Measurements from ENCODE around the genes RAB5A and KAT2B.

- PRO-cap, result no peak
Measured at GRCh38 chr3:16906677-16907154, 22.0 kb downstream of the PLCL2 start.

GRCh38 chr3:16924028-16924302, 39.2 kb downstream of the PLCL2 start:
- PRO-cap, result unidirectional peak, minus-strand start at chr3:16924127

GRCh38 chr3:17136259-17136639, 251.5 kb downstream of the PLCL2 start:
- PRO-cap, result no peak

GRCh38 chr3:18223384-18224056, 201.6 kb downstream of the SATB1 start:
- PRO-cap, result no peak

- PRO-cap, result no peak
Measured at GRCh38 chr3:18443351-18444424, 18.5 kb upstream of the SATB1 start.

- PRO-cap, result no peak
Measured at GRCh38 chr3:18694156-18694532, 269.0 kb upstream of the SATB1 start.

DNA sequence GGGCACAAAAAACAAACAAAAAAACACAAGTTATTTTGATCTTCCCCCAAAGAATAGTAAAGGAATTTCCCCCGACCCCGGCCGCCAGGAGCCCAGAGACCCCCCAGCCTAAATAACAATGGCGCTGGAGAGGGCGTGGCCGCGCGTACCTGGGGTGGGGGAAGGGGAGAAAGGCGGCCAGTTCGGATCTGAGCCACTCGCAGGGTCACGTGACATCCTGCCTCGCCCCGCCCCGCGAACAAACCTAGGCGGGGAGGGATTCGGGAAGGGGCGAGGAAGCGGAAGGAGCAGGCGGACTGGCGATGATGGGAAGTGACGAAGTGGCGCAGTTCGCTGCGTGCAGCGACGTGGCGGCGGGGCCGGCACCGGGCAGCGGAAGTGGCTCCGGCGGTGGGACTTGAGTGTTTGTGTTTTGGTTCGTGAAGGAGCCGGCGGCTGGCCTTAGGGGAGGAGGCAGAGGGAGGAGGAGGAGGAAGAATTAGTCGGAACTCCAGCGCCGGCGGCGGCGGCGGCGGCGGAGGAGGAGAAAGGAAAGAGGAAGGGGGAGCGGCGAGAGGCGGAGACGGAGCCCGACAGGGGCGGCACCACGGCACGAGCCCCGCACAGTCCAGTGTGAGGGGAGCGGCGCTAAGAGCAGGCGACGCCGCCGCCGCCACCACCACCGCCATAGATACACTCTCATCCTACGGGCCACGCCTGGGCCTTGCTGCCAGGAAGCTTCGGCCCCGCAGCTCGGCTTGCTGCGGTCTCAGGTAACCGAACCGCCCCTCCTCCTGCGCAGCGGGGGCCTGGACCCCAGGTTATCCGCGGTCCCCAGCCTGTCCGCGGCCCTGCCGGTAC, at the start of gene RAB5A:
Gene RAB5A, plus strand, starts transcription at position 328 of the 840 bp plus-strand sequence.
- PRO-cap, result bidirectional peak, plus-strand start at position 610 of the sequence, minus-strand start at position 211 of the sequence

GRCh38 chr3:19987440-19987890, 24.6 kb downstream of the PP2D1 start:
- PRO-cap, result no peak

DNA sequence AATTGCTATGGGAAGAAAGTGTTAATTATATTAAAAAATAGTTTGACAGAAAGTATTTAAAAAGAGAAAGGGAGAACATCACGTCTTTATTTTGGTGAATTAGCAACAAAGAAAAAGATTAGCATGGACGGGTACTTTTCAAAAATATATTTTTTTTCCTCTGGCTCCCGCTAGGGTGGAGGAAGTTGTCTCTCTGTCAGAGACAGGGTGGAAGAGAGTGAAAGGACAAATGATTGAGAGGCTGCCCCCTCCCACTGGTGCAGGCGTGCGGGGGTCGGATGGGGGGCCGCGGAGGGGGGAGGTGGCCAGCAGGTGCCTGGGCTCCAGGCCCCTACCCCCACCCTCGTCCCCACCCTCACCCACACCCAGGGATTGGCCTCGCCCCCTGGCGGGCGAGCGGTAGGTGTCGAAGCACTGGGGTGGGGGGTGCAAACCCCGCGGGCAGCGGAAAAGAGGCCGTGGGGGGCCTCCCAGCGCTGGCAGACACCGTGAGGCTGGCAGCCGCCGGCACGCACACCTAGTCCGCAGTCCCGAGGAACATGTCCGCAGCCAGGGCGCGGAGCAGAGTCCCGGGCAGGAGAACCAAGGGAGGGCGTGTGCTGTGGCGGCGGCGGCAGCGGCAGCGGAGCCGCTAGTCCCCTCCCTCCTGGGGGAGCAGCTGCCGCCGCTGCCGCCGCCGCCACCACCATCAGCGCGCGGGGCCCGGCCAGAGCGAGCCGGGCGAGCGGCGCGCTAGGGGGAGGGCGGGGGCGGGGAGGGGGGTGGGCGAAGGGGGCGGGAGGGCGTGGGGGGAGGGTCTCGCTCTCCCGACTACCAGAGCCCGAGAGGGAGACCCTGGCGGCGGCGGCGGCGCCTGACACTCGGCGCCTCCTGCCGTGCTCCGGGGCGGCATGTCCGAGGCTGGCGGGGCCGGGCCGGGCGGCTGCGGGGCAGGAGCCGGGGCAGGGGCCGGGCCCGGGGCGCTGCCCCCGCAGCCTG, at the start of gene KAT2B:
Gene KAT2B, plus strand, starts transcription at position 859 of the 978 bp plus-strand sequence.
- PRO-cap, result bidirectional peak, plus-strand start at position 486 of the sequence, minus-strand start at position 345 of the sequence; bidirectional peak, plus-strand start at position 816 of the sequence, minus-strand start at position 690 of the sequence

DNA sequence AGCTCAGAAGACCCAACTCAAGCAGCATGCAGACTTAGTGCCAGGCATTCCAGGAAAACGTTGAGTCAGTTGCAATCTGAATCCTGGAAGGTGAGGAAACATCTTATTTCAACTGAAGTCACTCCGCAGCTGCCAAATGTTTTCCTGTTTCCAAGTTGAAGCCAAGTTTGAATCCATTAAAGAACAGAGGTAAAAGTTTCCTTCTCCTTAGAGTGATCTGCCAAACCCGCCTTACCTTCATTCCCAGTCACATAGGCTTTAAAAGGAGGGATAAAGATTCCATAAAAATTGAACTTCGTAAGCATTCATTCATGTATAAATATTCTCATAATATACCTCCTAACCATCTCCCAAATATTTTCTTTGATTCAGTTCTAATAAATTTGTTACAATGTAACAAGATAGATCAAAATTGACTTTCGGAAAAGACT, 126.3 kb downstream of the ZNF385D start:
- PRO-cap, result no peak

- PRO-cap, result no peak
Measured at GRCh38 chr3:22372284-22373251, 621.6 kb upstream of the ZNF385D start.

DNA sequence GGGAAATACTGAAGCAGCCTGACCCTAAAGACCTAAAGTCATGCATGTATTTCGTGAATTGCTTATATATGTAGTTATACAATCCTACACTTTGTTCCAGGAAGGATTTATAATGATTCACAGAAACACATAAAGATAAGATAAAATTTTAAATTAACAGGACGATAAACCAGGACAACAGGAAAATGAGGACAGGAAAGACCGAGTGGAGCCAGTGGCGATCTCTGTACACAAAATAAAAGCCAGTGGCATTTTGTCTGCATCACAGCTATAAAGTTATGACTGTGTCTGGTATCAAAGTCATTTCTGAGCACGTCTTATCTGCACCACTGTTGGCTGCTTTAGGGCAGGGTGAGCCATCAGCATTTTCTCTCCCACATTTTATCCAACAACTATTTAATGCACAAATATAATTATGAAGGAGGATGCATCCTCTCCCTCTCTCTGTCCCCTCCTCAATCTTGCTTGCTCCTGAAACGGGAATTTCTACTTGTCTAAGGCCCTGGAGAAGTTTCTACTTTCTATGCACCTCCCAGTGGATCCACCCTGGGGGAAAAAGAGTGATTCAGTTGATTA, 159.5 kb upstream of the UBE2E1 start:
- PRO-cap, result no peak

- PRO-cap, result no peak
Measured at GRCh38 chr3:23809779-23810215, 4.0 kb downstream of the UBE2E1 start.

DNA sequence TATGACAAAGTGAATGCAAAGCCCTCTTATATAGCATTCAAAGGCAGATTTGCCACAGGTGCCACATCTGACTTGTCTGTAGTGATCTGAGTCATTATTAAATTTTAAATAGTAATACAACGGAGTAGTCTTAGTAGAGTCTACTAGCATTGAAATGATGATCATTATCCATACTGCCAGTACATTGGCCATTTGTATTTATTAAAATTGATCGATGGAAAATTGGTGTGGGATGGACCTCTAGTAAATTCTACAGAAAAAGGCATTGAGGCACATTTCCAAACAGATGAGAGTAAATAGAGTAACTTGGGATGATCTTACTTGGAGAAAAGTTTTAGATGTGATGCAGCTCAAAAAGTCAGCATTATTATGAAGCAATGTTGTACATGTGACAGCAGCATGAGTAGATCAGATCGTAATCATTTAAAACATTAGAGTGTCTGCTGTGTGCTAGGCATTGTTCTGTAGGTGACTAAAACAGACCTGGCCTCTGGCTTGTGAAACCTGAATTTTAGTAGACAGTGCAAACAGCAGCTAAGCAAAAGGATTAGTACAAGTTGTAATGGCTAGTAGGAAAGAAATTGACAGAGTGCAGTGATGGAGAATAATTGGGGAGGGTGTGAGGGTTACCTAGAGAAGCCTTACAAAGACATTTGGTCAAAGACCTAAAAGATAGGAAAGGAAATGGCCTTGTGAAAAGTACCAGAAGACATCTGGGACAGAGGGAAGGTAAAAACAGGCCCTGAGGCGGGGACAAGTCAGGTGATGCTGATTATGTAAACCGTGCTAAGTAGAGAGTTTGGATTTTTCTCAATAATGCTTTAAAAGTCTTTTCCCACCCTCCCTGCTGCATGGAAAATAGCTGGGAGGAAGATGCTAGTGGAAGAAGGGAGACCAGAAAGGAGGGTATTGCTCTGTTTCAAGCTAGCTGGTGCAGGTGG, 15.2 kb downstream of the UBE2E1 start:
- PRO-cap, result no peak

DNA sequence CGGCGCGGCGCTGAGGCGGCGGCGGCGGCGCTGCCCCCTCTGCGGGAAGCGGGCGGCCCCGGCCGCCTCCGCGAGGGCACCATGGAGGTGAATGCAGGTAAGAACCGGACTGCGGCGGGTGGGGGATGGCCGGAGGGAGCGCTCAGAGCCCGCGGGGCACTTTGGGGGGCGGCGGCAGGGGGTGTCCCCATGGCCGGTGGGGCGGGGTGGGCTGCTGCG, 321 bp downstream of the NR1D2 start:
- PRO-cap, result no peak

- PRO-cap, result no peak
Measured at GRCh38 chr3:23946756-23946948, 1.6 kb downstream of the NR1D2 start.

- PRO-cap, result no peak
Measured at GRCh38 chr3:23964769-23965253, 19.7 kb downstream of the NR1D2 start.

DNA sequence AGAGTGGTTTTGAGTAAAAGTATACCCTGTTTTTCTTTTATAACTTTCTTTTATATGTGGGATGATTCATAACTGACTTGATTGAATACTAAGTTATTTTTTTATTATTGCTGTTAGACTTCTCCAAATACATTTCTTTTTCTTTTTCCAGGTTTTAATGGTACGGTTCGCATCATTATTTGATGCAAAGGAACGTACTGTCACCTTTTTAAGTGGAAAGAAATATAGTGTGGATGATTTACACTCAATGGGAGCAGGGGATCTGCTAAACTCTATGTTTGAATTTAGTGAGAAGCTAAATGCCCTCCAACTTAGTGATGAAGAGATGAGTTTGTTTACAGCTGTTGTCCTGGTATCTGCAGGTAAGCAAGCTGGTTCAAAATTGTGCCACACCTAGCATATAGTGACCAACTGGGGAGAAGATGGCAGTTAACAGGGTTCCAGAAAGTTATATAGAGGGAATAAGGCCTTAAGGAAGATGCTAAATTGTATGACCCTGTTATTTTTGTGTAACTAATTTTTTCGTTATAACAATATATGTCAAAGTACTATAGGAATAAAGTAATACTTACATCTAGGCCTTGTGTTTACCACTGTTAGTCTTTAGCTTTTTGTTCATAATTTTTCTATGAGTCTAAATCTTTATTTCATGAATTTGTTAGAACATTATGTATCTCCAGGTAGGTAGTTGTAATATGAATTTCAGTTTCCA, 22.7 kb downstream of the NR1D2 start:
- PRO-cap, result no peak

GRCh38 chr3:24100869-24101442, 155.9 kb downstream of the NR1D2 start:
- PRO-cap, result unidirectional peak, plus-strand start at chr3:24100931

DNA sequence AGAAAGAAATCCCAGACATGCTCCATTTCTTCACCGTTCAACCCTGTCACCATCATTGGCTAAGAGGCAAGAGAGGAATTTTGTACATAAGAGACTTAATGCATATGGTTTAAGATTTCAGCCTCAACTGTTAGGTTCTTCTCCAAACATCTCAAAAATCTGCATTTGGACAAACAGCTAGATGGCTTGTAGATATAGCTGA, 208.4 kb downstream of the THRB start:
- PRO-cap, result no peak

Measured in left lobe of liver (tissue), 1 donor.